NCI-H460 (cell line): Measurements from ENCODE around the genes SEBOX and FOXN1.

DNA sequence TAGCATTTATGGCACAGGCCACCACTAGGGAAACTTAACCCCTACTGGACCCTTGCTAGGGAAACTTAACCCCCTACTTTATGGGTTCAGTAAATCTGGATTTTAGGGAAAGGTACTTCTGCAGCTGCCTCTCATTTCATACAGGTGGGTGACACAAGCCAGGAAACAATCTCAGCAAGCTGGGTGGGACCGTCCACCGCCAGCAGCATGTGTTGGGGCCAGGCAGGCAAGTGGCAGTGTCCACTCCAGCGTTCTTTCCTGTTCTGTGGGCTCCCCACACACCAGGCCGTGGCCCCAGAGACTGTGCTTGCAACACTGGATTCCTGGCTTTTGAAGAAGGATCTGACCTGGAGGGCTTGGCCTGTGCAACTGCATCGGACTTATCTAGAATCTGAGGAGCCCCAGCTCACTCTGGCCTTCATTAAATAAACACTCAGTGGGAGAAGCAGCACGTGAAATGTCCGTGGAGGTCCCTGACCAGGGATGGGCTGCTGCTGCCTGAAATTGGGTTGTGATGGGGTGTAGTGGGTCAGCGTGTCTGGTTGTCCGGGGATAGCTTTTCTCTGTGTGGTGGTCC, 3.1 kb downstream of the KSR1 start:
RAMPAGE:
- cytosol, long total RNA: no peak
- long total RNA: no peak
- nucleus, long total RNA: no peak

RAMPAGE:
- cytosol, long total RNA: no peak
- long total RNA: no peak
- nucleus, long total RNA: no peak
Measured at GRCh38 chr17:27540267-27541133, 84.3 kb downstream of the KSR1 start.

DNA sequence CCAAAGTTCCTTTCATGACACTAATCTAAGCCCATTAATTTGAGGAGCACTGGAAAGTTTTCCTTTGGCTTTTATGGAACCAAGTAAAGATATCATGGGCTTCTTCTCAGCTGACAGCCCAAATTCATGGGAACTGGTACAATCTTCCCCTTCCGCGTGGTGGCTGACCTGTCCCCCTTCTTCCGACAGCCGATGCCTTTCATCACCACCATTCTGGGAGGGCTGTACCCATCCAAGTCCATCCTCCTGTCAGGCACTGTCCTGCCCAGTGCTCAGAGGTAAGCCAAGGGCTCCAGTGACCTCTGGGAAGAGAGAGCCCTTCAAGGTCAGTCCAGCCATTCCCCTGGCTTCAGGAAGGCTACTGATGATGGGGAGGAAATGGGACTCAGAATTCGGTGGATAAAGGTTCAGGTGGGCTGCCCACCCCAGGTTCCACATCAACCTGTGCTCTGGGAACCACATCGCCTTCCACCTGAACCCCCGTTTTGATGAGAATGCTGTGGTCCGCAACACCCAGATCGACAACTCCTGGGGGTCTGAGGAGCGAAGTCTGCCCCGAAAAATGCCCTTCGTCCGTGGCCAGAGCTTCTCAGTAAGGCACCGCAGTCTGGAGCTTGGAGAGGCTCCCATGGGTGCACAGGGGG, 16.0 kb downstream of the LGALS9 start:
RAMPAGE:
- cytosol, long total RNA: no peak
- long total RNA: no peak
- nucleus, long total RNA: no peak

DNA sequence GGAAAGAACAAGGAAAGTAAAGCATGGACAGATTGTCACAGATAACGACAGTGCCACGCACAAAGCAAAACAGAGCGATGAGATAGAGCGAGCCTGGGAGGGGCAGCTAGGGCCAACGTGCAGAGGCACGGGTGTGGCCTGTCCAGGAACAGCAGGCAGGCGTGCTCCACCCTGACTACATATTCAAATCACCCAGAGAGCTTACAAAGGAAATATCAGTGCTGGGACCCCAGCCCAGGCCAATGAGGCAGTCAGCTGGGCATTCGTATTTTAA, 16.8 kb downstream of the LGALS9 start:
RAMPAGE:
- cytosol, long total RNA: no peak
- long total RNA: no peak
- nucleus, long total RNA: no peak

GRCh38 chr17:27782831-27783448, 17.4 kb downstream of the NOS2 start:
RAMPAGE:
- cytosol, long total RNA: no peak
- long total RNA: no peak
- nucleus, long total RNA: no peak

DNA sequence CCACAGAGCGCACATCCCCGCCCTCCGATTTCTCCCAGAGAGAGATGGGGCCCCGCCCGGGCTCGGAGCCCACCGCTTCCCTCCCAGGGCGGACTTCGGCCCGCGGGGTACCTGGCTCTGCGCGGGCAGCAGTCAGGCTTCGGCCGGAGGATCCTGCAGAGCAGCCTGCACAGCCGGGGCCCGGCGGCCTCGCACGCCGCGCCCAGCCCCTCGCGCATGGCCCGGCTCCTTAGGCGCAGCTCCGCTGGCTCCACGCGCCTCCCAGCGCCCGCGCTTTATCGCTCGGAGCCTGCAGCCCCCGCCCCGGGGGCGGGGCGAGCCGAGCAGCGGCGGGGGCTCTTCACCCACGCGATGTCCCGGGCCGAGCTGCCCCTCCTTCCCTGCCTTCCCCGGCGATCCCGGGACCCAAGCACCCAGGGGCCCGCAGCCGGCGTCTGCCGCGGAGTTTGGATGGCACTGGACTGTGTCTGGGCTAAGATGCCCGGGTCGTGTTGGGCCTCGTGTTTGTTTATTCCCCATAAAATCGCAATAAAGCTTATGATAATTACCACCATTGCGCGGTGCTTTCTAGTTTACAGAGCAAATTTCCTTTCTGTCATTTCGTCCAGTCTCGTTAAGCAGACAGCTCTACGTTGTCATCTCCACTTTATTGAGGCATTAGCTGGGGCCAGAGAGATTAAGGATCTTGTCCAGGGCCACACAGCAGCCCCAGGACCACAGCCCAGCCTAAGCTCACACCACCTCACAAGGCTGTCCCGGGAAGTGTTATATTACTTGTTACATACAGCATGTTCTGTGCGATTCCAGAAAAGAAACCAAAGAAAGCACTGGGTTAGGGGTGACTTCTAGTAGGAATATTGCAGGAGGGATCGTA, 6.6 kb downstream of the NOS2 start:
RAMPAGE:
- cytosol, long total RNA: no peak
- long total RNA: no peak
- nucleus, long total RNA: no peak

DNA sequence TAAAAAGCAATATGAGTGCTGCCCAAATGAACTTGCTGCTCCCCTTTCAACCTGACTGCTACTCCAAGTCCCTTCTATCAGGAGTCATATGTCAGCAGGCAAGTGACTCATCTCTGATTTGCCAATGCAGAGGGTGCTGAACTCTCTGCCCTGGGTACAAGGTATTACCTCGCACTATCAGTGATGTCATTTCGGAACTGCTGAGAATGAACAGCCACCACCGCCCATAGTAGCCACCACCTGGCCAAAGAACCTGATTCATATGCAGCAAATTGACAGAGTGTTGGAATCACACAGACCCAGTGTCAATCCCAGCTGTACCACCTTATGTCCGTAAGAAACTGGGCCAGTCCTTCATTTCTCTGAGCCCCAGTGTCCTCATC, 31.2 kb downstream of the LYRM9 start:
RAMPAGE:
- cytosol, long total RNA: no peak
- long total RNA: no peak
- nucleus, long total RNA: no peak

GRCh38 chr17:27888192-27888583, 5.0 kb downstream of the LYRM9 start:
RAMPAGE:
- cytosol, long total RNA: no peak
- long total RNA: no peak
- nucleus, long total RNA: no peak

DNA sequence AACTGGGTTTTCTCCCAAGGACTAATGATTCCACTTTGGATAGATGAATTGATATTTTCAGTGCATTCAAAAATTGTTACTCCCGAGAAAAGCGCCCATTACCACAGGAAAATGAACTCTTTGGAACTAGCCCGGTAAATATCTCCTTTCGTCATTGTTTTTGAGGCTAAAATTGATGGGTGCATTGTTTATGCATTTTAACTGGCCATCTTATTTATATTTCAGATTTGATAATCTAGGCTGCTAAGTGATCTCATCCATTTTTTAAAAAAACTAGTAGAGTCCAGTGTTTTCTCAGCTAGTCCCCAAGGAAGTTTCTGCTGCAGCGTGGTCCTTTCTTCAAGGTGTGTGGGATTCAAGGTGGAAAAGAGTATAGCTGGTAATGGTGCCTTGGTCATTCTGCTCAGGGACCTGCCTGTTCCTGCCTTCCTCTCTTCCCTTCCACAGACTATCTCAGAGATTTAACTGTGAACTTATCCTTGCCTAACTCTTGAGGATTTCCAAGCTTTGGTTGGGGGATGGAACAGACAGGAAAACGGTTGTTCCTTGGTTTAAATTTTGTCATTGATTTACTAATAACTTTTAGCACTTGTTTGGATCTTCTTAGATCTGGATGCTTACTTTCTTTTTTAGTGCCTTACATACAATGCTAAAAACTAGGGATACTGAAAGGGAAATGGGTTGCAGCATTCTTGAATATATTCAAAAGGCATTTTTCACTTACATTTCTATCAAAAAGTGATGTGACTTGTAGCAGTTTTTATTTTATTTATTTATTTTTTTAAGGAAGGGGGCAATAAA, 2.0 kb downstream of the NLK start:
RAMPAGE:
- cytosol, long total RNA: no peak
- long total RNA: no peak
- nucleus, long total RNA: no peak

RAMPAGE:
- cytosol, long total RNA: no peak
- long total RNA: no peak
- nucleus, long total RNA: no peak
Measured at GRCh38 chr17:28097669-28098364, 55.3 kb downstream of the NLK start.

DNA sequence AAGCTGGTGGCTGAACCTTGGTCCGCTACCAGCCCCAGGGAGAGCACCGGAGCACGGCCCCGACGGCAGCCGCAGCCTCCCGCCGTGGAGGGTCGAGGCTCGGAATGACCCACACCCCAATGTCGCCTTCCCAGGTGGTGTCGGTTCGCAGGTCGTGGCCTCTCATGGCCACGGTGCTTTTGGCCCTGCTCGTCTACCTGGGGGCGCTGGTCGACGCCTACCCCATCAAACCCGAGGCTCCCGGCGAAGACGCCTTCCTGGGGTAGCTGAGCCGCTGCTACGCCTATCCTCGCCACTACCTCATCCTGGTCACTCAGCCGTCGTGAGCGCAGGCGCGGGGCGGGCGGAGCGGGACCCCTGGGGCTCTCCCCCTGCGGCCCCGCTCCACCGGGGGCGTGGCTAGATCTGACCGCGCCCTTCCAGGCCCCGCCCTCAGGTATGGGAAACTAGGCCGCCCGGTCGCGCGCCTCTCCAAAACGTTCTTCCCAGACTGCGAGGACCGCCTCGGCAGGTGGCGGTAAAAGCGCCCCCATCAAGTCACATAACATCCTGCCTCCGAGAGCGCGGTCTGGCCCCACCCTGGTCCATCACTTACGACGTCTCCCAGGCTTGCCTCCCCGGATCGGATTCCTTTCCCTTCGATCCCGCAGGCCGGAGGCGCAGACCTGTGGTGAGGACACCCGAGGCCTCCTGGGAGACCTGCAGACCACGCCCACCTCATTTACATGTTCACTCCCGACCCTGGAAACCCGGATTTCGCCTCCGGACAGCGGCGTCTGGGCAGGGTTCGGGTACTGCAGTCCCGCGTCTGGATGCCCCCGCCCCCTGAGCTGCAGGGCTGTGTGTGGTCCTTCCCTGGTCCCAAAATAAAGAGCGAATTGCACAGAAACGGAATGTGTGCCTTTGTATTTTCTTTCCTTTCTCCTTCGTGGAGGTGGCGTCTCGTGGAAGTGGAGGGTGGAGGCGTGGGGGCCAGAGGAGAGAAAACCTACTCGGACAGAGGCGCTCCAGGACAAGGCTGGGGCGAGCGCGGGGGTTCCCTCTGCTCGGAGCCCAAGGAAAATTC, 91.5 kb upstream of the TMEM97 start:
RAMPAGE:
- cytosol, long total RNA: no peak
- long total RNA: no peak
- nucleus, long total RNA: no peak

DNA sequence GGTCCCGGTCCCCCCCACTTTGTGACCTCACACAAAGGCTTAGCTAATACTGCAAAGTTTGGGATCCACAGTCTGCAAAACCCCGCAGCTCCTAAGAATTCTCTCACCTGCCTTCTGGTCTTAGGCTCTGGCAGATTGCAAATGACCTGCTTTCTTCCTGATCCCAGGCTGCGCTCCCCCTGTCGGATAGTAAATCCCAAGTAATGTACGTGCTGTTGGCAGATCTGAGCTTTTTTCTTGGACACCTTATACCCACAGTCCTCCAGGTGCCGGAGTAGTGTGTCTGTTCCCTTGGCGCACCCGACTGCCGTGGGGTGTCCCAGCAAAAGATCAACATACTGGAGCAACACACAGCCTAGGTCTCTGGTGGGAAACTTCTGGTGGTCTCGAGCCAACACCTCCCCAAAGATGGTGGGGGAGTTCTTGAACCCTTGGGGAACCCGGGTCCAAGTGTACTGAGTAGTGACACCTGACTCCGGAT, 83.6 kb upstream of the TMEM97 start:
RAMPAGE:
- cytosol, long total RNA: no peak
- long total RNA: no peak
- nucleus, long total RNA: no peak

DNA sequence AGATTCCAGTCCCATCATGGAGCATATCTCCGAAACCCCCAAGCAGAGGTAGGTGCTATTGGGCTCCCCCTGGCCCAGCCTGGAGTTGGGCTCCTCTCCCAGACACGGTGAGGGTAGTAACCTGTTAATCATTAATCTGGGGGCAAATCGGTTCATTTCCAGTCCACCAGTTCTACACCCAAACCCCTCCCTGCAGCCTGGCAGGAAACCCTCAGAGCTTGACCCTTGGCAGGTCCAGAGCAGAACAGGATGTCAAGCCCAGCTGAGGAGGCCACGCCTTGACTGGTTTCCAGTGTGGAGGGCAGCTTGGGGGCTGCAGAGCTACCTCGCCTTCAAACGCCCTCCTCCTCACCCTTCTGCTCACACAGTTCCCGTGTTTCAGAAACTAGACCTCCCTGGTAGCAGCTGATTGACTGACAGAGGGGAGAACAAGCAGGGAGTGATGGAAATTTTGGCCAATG, 60.4 kb upstream of the TMEM97 start:
RAMPAGE:
- cytosol, long total RNA: no peak
- long total RNA: no peak
- nucleus, long total RNA: no peak

DNA sequence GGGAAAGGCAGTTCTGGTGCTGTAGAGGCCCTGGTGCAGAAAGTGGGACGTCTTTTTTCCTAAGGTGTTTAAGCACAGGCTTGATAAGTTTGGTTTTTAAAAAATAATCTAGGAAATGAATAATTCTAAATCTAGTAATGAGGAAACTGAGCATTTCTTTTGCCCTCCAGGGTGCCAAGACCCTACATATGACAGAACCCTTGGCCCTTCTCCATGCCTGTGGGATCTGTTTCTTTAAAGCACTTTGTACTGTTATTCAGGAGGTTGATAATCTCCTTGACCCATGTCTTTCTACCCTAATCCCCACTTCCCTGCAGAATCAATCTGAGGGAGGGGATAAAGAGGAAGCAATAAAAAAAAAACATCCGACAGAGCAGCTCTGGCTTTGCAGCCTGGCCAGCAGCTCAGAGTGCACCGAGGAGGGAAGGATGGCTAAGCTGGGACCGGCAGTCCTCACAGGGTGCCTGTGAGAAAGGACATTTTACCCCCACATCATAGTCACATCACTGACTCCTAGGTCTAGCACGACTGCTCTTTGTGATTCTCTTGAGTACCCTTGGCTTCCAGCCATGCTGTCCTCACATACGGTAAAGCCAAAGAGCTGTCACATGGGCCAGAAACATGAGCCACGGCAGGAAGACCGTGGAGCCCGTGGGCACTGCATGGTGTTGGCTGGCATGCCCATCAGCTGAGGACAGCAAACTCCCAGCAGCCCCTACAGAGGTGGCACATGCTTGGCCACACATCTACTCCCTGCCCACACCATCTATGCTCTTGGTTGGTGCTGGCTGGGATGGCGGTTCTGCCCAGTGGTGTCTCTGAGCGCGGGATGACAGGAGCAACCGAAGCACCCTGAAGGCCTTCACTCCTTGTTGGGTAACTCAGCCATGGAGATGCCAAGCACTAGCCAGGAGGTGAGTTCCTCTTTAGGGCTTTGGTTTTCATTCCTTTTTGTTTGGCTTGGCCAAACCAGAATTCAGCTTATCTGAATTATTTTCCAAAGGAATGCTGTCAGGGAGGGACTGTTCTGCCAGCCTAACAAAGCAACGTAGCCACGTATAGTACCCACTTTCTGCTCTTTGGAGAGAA, 9.7 kb downstream of the TNFAIP1 start:
RAMPAGE:
- cytosol, long total RNA: no peak
- long total RNA: no peak
- nucleus, long total RNA: no peak

DNA sequence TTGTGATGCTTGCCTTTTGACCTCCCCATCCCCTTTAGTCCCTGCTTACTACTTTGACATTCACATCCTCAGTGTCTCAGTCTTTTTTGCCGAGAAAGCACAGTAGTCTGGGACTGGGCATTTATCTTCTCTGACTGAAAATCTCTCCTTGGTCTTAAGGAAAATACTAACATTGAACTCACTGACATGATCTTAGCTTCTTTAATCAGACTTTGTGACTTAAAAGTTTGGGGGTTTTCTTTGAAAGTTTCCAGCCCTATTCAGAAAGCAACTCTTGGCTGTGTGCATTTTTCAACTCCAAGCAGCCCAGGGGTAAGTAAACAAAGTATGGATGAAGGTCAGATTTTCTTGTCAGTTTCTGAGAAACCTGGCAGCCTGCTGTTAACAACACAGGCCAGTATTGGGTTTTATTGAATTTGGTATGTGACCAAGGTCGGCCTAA, 10.9 kb downstream of the POLDIP2 start:
RAMPAGE:
- cytosol, long total RNA: no peak
- long total RNA: no peak
- nucleus, long total RNA: no peak

RAMPAGE:
- cytosol, long total RNA: no peak
- long total RNA: no peak
- nucleus, long total RNA: no peak
Measured at GRCh38 chr17:28364914-28365491, at the start of gene SEBOX. Gene SEBOX (minus strand): TSS chr17:28365199.

GRCh38 chr17:28381258-28381748, 9.8 kb downstream of the SARM1 start:
RAMPAGE:
- cytosol, long total RNA: no peak
- long total RNA: no peak
- nucleus, long total RNA: no peak

DNA sequence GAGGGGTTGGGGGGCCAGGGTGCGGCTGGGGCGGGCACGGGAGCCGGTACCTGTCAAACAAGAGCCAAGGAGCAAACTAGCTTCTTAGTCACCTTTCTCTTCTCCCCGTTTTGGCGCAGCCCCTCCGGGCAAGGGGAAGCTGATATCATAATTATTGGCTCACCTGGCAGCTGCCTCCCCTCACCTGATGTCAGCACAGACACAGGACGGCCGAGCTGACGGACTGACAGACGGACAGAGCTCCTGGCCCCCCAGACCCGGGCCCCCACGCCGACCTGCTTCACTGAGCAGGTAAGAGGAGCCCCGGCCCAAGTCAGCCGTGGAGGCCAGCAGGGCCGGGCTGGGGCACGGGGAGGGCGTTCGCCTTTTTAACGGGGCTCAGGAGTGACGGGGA, at the start of gene FOXN1:
Gene FOXN1, plus strand, starts transcription at position 196 of the 394 bp plus-strand sequence.
RAMPAGE:
- cytosol, long total RNA: no peak
- long total RNA: no peak
- nucleus, long total RNA: no peak

DNA sequence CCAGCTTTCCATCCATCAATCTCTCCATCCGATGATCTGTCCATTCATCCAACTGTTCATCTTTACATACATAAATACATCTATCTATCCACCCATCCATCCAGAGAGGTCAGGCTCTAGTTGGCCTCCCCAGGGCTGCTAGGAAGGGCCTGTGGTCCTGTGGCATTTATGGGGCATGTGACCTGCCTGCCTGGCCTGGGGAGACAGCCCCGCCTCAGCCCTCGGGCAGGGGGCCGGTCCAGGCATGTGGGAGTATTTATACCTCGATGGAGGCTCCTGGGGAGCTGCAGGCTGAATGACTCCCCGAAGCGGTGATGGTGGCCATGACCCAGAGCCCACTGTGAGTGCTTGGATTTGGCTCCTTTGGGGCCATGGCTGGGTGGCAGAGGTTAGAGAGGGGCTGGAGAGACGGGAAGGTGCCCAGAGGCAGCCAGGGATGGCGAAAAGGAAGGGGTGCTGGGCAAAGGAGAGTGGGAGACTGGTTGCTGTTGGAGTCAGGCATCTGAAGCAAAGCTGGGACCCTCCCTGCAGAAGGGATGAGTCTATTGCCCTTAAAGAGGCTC, 7.4 kb downstream of the FOXN1 start:
RAMPAGE:
- cytosol, long total RNA: no peak
- long total RNA: no peak
- nucleus, long total RNA: no peak

RAMPAGE:
- cytosol, long total RNA: no peak
- long total RNA: no peak
- nucleus, long total RNA: no peak
Measured at GRCh38 chr17:28545664-28546269, 6.7 kb downstream of the UNC119 start.